Glomerular endothelial cell (primary cell): ENCODE data around the gene IRF2BP2.

- RAMPAGE, long total RNA = no peak
Measured at GRCh38 chr1:234553491-234554083, 56.4 kb downstream of the IRF2BP2 start.

GRCh38 chr1:234601351-234601715, 8.6 kb downstream of the IRF2BP2 start:
- RAMPAGE, long total RNA = no peak

GRCh38 chr1:234602444-234603398, 7.3 kb downstream of the IRF2BP2 start:
- RAMPAGE, long total RNA = no peak

- RAMPAGE, long total RNA = no peak
Measured at GRCh38 chr1:234603771-234604409, 6.1 kb downstream of the IRF2BP2 start.

GRCh38 chr1:234607784-234607970, 2.3 kb downstream of the IRF2BP2 start:
- RAMPAGE, long total RNA = no peak

DNA sequence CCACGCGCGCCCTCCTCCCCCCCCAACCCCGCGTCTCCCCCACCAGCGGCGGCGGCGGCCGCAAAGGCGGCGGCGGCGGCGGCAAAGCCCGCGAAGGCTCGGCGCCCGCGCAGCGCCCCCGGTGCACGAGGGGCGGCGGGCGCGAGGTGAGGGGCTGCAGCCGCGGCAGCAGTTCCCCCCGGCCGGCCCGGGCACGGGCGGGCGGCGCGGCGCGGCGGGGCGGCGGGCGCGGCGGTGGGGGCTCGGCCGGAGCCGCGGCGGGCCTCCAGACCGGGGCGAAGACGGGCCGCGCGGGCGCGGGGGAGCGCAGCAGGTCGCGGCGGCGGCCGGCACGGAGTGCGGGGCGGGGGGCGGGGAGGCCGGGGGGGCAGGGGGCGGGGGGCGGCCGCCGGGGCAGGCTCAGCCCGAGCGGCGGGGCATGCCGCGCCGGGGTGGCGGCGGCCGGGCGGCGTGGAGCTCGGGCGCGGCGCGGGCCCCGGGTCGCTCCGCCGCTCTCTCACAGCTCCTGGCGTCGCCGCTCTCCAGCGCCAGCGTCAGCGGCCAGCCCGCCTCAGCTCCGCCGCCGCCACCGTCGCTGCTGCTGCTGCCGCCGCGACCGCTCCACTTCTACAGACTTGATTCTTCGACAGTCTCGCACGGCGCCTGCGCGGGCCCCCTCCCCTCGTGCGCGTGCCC, at the start of gene IRF2BP2:
Gene IRF2BP2 (minus strand): TSS at position 610 of the 675 bp plus-strand sequence.
- RAMPAGE, long total RNA = no peak

DNA sequence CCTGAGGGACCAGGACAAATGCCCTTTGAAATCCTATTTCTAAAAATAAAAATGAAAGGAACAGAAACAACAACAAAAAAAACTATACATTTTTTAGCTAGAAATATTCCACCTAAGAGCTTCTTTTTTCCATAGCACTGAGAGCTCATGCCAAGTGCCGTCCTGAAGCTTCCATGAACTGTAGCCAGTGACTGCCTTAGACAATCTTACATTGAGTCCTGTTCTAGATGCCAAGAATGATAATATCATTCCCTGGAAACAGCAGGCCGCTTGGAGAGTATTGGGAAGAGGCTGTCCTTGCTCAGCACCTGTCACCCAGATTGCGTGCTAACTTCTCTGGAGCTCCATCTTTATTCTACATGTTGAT, 82.9 kb upstream of the IRF2BP2 start:
- RAMPAGE, long total RNA = no peak

GRCh38 chr1:234718873-234719428, 109.0 kb upstream of the IRF2BP2 start:
- RAMPAGE, long total RNA = no peak

GRCh38 chr1:234755227-234755881, 145.4 kb upstream of the IRF2BP2 start:
- RAMPAGE, long total RNA = no peak

- RAMPAGE, long total RNA = no peak
Measured at GRCh38 chr1:234771605-234772251, 161.8 kb upstream of the IRF2BP2 start.

GRCh38 chr1:234775467-234776157, 165.6 kb upstream of the IRF2BP2 start:
- RAMPAGE, long total RNA = no peak

DNA sequence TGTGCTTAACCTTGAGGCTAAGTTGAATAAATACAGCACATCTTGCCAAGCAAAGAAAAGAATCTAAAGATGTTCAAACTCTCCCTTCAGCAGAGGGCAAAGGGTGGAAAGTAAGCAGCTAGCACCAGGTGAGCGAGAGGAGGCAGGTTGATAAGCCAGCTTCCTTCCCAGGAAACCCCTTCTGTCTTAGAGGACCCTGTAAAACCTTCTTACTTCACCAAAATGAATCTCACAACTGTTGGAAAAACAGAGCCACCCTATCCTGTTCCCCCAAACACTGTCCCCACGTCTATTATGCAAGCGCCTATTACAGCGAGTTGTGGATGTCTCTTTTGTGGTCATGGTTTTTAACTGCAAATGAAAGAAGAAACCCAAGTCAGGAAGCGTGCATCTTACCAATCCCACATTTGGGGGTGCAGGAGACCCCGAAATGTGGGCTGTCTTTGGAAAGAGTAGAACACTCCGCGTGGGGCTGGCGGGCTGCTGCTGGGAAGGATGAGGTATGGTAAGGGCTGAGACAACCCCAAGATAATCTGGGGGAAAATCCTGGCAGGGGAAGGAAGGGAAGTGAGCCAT, 168.2 kb upstream of the IRF2BP2 start:
- RAMPAGE, long total RNA = no peak

- RAMPAGE, long total RNA = no peak
Measured at GRCh38 chr1:234898094-234898577, 230.5 kb downstream of the TOMM20 start.

GRCh38 chr1:234921563-234922146, 207.0 kb downstream of the TOMM20 start:
- RAMPAGE, long total RNA = no peak

DNA sequence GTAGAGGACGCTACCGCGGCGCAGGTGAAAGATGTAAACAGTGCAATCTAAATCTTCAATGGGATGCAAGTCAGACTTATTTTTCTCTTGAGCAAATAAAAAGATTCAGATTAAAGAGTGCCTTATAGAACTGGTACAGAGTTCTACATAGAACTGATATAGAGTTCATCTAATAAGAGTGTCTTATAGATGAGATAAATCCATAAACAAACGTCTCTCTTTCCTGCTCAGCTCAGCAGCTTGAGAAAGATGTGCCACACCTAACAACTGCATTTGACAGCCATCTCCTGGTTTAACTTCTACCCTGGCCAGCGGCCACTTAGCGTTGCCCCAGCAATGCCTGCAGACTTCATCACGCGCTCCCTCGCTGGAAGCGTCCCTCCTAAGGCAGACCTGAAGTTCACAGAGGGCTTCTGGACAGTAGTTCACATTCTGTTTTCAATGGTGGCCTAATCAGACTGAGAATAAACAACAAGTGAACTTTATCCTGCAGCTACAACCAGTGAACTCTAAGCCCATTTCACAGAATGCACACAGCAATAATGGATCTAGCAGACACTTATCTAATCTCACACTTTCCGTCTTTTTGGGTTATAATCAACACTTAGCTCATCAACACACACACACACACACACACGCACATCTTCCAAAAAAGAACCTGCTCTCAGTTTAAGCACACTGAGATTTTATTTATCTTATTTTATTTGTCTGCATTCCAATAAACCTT, 164.4 kb downstream of the TOMM20 start:
- RAMPAGE, long total RNA = no peak

- RAMPAGE, long total RNA = no peak
Measured at GRCh38 chr1:235000274-235001058, 128.2 kb downstream of the TOMM20 start.

DNA sequence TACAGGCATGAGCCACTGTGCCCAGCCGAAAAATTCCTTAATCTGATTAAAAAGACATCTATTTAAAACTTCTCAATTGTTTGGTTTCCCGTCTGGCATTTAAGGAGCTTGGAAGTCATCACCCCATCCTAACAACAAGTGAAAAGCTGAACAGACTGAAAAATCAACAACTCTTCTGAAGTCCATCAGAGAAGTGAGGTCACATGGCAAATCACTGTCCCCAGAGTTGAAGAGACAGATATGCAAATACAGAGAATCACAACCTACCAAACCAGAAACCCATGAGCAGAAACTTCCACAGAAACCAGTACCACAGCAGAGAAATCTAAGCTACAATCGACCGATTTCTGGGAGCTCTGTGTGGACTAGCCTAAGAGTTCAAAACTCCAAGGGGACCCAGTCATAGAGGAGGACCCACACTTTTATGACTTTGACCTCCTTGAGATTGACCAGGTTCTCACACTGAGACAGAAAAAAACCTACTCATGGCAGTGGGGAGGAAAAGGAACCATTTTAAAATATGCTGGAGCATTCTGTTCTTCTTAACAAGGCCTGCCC, 93.8 kb downstream of the TOMM20 start:
- RAMPAGE, long total RNA = no peak

DNA sequence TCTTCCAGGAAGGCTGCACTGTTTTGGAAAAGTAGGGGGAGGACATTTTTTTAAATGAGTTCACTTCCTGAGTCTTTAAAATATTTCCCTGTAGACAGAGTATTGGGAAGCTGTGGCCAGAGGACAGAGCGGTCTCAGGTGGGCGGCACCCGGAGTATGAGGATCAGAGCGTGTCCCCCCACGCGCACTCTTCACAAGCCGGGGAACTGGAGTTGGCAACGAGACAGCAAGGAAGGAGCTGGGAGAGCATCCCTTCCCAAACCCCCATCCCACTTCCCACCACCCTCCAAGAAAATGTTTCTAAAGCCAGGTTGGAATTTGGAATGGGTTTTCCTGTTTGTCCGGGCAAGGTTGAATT, 53.1 kb downstream of the TOMM20 start:
- RAMPAGE, long total RNA = no peak

DNA sequence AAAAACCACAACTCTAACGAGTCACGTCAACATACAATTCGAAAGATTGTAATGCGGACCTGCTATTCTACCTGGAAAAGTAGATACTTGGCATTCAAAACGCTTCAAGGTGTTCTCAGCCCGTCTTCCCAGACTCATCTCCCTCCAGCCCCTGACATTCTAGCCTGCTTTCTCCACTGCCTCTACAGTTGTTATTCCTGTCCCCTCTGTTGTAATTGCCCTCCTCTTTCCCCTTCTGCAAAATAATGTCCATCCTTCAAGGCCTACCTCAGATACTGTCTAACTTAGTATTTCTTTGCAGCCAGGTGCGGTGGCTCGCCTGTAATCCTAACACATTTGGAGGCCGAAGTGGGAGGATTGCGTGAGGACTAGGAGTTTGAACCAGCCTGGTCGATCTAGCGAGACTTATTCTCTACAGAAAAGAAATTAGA, 651 bp upstream of the RBM34 start:
- RAMPAGE, long total RNA = no peak

DNA sequence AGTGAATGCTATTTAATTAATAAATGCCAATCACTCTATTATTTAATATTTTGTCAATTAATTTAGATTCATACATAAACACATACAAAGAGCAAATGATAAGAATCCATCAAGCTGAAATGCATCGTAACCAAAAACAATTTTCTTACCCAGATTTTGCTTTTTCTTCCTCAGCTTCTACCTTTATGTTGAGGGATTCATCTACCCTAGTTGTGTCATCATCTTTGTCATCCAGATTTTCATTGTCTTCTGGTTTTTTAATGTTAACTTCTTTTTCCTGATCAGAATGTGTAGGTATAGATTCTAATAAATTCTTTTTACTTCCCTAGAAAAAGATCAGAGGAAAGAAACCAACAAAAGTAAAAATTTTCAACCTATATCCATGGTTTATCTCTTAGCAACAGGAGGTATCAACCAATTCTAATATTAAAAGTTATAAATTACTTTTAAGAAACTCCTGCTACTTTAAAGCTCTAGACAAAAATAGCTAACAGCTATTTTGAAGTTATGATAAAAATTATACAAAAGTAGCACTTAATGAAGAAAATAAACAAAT, 58.7 kb upstream of the RBM34 start:
- RAMPAGE, long total RNA = no peak